Measurements from ENCODE around the genes BAZ1B, TBL2 and CLDN3.

- PRO-cap, result no peak
These were observed 3.7 kb downstream of the POM121 start for GRCh38 chr7:72928524-72929163.

GRCh38 chr7:73307291-73307914, 1.2 kb downstream of the NSUN5 start:
- PRO-cap, result no peak

- PRO-cap, result no peak
These were observed 8.2 kb downstream of the TRIM50 start for GRCh38 chr7:73319745-73320100.

- PRO-cap, result no peak
These were observed 30.2 kb downstream of the FKBP6 start for GRCh38 chr7:73357777-73358976.

DNA sequence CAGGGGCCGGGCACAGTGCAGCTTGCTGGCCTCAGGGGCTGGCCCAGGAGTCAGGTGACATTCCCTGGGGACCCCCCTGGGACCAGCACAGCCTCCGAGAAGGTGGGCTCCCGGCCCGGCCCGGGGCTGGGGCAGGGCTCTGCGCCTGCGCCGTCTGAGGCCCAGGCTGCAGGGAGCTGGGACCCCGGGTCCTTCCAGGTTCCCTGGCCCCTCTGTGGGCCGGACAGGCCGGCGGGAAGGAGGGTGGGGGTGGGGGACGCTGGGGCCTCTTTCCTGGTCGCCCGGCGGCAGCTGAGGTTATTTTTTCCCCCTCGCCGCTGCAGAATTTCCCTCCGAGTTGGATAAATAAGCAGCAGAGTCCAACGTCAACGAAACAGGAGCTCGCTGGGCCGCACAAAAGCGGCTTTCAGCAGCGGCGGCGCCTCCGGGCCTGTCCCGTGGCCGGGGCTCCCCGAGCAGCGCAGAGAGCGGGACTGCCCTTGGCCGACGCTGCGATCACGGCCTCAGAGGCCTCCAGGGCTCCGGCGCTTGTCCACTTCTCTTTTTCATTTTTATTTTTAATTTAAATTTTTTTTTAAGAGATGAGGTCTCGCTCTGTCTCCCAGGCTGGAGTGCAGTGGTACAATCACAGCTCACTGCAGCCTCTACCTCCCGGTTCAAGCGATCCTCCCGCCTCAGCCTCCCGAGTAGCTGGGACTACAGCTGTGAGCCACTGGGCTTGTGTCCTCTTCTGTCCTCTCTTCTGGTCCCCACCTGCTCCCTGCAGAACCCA, 9.4 kb upstream of the FZD9 start:
- PRO-cap, result no peak

GRCh38 chr7:73521450-73522332, at the start of gene BAZ1B:
Gene BAZ1B, minus strand, starts transcription at chr7:73522293.
- PRO-cap, result bidirectional peak, plus-strand start at chr7:73521825, minus-strand start at chr7:73521741; bidirectional peak, plus-strand start at chr7:73522081, minus-strand start at chr7:73521990; bidirectional peak, plus-strand start at chr7:73522820, minus-strand start at chr7:73522293

GRCh38 chr7:73578284-73579399, at the start of gene TBL2:
Gene TBL2, minus strand, starts transcription at chr7:73578579.
- PRO-cap, result bidirectional peak, plus-strand start at chr7:73578827, minus-strand start at chr7:73578576; unidirectional peak, plus-strand start at chr7:73578989; unidirectional peak, plus-strand start at chr7:73579208

DNA sequence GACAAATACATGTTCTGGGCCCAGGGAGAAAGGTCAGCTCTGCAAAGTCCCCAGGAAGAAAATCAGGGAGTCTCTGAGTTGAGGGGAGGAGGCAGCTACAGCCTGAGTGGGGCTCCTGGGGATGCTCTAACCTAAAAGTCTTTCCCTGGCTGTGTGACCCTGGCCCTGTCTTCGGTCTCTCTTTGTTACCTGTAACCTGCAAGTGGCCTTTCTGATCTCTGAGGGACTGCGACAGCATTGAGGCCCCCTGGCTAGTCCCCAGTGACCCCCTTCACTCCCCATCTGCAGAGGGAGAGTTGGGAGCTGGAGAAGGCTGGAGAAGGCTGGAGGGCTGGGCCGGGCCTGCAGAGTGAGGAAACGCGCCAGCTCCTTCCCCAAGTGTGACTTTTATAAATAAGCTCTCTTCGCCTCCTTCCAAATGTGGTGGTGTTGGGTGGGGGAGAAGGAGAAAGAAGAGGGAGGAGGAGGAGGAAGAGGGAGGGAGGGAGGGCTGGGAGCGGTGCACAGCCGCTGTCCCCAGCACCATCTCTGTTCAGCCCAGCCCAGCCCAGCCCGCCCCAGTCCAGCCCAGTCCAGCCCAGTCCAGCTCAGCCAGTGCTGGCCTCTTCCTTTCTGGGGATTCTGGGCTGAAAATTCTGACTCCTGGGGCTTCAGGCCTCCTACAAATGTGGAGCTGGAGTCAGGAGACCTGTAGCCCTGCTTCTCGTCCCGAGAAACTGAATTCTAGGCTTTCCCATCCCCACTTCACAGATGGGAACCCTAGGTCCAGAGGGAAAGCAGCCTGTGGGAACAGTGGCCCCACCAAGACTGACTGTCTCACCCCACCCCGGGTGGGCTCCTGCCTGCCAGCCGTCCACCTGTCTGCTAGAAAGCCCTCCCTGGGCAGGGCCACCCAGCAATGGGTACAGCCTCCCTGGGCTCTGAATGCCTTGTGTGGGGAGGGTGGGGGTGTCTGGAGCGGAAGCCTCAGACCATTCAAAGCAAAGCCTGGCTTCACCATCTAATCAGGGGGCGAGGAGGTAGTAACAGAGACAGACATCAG, 2.4 kb downstream of the STX1A start:
- PRO-cap, result no peak

DNA sequence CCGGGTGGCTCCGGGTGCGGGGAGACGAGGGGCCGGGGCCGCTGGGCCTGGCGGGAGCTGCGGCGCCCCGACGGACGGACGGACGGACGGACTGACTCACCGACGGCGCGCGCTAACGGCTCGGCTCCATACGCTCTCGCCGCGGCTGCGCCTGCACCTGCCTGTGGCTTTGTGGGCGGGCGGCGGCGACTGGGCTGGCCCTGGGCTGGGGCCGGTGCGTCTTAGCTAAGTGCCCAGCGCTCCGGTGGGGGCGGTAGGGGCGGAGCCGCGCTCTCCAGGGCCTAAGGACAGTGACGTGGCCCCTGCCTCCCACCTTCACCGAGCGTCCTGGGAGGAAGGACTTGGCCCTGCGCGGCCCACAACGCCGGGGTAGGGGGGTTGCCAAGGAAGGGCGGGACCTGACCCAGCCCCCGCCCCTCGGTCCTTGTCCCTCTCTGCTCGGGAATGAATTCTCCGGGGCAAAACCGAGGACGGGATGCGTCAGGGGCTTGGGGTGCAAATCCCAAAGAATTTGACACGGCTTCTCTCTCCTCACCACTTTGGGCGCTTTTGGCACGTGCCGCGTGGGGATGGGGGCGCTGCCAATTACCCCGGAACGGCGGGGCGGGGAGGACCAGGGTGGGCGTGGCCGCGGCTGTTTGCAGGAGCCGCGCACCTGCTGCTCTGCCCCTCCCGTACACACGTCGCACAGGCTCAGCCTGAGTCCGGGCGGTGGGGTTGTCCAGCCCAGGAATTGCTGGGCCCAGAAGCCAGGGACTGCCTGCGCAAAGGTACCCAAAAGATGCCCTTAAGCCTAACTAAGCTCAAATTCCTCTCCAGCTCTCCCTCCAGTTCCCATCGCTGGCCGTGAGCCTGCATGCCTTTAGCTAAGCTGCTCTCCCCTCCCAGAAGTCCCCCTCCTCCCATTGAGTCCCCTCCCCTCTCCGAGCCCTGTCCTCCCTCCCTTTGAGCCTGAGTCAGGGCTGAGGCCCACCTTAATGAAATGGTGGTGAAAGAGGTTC, at the start of gene CLDN3:
Gene CLDN3 (minus strand): TSS at position 196 of the 1,001 bp plus-strand sequence.
- PRO-cap, result bidirectional peak, plus-strand start at position 318 of the sequence, minus-strand start at position 191 of the sequence; bidirectional peak, plus-strand start at position 690 of the sequence, minus-strand start at position 551 of the sequence

DNA sequence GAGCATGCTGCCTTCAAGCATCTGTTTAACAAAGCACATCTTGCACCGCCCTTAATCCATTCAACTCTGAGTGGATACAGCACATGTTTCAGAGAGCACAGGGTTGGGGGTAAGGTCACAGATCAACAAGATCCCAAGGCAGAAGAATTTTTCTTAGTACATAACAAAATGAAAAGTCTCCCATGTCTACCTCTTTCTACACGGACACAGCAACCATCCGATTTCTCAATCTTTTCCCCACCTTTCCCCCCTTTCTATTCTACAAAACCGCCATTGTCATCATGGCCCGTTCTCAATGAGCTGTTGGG, 26.7 kb upstream of the CLDN3 start:
- PRO-cap, result no peak

DNA sequence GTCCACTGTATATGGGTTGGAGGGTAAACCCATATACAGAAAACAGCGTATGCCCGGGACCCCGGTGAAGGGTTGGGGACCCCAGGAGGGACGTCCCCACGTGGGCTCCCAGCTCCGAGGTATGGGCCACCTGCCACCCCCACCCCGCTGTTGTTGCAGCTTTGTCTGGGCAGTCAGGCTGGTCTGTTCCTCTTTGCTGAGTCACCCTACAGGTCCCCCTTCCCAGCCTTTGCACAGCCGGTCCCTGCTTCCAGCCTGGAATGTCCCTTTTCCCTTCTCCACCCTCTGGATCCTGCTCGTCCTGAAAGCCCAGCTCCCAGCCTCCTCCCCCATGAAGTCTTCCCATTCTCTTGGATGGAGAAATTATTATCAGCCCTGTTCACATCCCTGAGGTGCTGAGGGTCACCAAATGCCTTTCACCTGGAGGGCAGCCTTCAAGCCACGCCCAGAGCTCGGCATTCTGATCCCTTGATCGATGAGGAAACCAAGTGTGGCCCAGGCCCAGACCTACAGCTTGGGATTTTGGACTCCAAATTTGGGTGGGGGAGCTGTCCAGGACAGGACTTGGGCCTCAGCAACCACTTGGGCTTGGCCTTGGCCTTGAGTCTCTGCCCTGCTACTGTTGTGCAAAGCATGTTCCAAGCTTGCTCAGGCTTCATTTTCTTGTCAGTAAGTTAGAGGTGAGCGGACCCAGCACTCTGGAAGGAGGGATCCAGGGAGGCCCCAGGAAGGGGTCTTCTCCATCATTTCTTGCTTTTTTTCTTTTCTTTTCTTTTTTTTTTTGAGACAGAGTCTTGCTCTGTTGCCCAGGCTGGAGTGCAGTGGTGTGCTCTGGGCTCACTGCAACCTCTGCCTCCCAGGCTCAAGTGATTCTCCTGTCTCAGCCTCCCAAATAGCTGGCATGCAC, 2.7 kb downstream of the CLDN4 start:
- PRO-cap, result no peak

DNA sequence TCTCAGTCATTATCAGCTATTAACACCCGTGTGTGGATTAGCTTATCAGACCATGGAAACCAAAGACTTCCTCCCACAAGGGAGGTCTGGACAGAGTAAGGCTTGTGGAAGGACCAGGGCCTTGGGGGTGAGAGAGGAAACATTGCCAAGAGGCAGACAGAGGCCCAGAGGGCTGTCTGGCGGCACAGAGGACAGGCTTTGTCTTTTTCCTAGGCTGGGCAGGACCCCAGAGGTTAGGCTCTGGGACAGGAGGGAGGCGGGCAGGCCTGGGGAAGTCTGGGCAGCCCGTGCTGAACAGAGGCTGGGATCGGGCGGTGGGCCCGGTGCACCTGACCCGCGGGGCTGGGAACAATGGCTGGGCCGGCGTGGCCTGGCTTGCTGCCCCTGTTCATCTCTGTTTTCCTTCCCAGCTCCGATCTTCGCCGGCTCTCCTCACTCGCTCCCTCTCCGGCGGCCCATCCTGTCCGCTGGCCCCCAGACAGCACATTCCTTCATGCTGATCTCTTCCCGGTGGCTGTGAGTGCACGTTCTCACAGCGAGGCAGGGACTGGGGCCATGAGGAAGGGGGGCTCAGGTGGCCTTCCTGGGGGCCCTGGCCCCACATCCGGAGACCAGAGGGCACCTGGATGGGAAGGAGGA, 25.4 kb downstream of the TMEM270 start:
- PRO-cap, result unidirectional peak, minus-strand start at position 469 of the sequence

GRCh38 chr7:73895086-73895744, 34.3 kb downstream of the TMEM270 start:
- PRO-cap, result no peak

- PRO-cap, result no peak
These were observed 41.7 kb upstream of the ELN start for GRCh38 chr7:73986100-73986878.

DNA sequence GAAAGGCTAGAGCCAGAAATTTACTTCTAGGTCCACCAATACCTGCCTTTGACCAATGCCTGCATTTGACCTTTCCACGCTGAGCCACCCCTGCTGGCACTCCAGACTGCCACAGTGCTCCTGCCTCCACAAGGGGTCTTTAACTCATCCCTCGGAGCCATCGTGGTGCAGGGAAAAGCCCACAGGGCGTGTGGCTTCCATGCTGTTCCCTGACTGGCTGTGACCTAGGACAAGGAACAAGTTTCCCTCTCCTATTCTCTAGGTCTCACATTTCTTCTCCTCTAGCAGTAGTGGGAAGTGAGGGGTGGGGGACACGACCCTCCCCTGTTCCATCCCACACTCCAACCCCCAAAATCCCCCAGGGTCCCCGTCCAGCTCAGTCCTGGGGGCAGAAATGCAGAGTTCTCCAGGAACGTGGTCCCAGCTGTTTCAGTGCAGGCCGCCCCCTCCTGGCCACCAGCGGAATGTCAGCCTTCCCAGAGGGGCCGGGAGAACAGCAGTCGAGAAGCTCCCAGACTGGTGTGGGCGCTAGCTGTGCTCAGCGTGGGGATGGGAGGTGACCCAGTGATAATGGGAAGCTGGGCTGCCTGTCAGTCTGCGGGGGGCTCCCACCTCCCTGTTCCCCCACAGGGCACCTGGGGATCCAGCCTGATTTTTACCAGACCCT, 1.3 kb upstream of the ELN start:
- PRO-cap, result no peak

DNA sequence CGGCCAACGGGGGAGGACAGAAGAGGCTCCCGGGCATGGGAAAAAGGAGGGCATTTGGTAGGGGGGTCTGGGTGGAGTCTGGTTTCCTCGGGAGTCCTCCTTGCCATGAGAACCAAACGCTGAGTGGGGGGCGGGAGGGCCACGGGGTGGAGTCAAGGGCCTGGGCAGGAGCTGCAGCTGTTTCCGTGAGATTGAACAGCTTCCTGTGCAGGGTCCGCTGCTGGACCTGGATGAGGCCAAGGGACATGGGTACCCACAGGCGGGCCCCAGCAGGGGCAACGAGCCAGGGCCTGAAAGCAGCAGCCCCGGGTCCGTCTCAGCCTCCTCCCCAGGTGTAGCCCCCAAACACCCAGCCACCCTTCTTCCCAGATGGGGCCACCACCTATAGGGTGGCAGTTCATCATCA, 1.4 kb downstream of the ELN start:
- PRO-cap, result bidirectional peak, plus-strand start at position 210 of the sequence, minus-strand start at position 80 of the sequence

- PRO-cap, result unidirectional peak, plus-strand start at chr7:74032286
These were observed 4.0 kb downstream of the ELN start for GRCh38 chr7:74031843-74032488.

DNA sequence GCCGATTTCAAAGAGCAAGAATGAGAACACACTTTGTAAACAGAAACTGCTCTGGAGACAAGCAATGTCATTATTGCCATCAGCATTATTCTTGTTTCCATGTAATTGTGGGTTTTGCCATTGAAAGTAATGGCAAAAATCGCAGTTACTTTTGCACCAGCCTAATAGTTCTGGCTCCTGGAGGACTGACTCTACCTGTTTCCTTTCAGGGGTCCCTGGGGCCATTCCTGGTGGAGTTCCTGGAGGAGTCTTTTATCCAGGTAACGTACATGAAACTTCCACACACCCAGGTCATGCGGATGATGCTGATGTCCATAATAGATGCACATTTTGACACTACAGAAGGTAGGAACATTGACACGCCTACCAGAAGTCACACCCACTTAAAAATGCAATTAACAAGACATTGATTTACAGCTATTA, 7.2 kb downstream of the ELN start:
- PRO-cap, result no peak

GRCh38 chr7:74053464-74053945, 25.5 kb downstream of the ELN start:
- PRO-cap, result no peak

- PRO-cap, result no peak
These were observed 40.1 kb upstream of the EIF4H start for GRCh38 chr7:74134104-74134361.

Measured in sciatic nerve (tissue), 1 donor.